Bronchus fibroblast of lung (primary cell): Measurements from ENCODE around the genes CCIN and MELK.

DNA sequence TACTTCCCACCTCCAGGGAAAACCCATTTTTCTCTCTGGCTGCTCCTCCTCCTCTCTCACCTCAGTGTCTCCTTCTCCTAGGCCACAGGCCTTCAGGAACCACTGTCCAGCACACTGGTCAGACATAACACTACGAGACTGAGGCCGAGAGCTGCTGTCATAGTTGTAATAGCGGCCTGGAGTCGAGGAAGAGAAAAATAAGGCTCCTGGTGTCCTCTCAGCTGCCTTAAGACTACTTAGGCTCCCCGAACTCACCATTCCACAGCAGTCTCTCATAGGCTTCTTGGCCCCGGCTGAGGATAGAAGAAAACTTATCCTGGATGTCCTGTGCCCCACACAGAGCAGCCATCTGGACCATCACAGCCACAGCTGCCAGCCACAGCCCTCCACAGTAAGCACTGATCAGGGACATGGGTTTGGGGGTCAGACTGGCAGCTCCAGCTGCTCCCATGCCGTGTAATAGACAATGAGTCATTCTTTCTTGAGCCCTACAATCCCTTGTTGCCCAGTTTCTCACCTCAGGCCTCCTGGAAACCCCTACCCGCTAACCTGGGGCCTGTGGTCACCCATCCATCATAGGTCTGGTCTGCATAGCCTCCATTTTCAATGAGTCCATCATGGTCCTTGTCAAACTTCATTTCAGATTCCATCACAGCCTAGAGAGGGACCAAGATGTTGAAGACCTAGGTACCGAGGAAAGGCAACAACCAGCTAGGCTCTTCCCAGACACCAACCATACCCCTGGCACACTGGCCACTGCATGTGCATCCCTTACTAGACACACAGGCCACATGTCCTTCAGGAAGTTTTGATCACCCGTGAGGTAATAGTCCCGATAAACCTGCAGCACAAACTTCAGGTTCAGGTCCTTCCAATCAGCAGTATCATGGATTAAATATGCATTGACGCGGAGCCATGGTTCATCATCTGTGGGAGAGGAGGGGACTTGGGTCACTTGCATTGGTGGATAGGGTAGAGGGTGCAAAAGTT is 5.8 kb downstream of the CREB3 start:
- RAMPAGE, long total RNA: no peak

DNA sequence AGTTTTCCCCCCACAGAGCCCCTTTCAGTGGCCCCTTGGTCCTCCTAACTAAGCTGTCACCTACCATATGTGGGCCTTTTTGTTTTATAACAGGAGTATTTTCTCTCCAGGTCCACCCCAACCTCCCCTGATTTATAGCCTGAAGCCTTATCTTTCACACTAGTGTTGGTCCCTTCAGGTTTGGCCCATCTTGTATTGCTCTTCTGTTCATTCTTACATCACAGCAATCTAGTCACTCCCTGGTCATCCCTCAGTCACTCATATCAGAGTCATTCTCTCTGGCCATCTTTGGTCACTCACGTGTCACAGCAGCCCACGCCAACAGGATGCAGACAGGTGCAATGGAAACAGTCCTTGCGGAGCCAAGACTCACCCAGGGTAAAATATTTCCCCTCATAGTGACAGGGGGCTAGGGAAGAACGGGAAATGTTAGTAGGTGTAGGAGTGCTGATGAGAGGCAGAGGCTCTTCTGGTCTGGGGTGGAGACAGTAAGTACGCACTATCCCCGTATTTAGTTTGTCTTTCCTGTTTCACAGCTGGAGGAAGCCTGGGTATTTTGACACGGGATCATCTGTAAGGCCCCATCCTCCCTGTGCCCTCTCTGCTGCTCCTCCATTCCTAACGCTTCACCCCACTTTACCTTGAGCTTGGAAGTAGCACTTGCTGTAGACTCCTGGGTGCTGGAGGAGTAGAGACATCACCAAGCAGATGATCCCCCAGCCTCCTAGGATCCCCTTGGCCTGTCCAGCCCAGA is 539 bp downstream of the MSMP start:
- RAMPAGE, long total RNA: no peak

- RAMPAGE, long total RNA: no peak
Observed at GRCh38 chr9:35756482-35757301, 2.6 kb upstream of the MSMP start.

DNA sequence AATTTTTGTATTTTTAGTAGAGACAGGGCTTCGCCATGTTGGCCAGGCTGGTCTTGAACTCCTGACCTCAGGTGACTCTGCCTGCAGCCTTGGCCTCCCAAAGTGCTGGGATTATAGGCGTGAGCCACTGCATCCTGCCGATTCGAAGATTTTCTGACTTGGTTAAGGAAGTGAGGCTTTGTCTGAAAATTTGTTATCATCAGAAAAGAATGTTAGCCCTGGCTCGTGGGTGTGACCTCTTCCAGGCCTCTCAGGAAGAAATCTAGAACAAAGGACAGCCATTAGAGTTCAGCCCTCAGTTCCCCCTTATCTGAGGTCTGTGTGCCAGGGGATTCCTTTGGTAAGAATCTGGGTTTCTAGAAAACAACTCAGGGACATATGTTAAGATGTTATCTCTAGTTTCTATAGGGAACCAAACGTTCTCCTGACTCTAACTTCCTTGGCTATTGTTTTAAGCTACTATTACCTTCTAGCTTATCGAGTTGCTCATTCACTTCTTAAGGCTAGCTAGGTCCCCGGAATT is 6.2 kb downstream of the OR2S2 start:
- RAMPAGE, long total RNA: no peak

GRCh38 chr9:36145522-36145989 is 9.0 kb downstream of the GLIPR2 start:
- RAMPAGE, long total RNA: no peak

DNA sequence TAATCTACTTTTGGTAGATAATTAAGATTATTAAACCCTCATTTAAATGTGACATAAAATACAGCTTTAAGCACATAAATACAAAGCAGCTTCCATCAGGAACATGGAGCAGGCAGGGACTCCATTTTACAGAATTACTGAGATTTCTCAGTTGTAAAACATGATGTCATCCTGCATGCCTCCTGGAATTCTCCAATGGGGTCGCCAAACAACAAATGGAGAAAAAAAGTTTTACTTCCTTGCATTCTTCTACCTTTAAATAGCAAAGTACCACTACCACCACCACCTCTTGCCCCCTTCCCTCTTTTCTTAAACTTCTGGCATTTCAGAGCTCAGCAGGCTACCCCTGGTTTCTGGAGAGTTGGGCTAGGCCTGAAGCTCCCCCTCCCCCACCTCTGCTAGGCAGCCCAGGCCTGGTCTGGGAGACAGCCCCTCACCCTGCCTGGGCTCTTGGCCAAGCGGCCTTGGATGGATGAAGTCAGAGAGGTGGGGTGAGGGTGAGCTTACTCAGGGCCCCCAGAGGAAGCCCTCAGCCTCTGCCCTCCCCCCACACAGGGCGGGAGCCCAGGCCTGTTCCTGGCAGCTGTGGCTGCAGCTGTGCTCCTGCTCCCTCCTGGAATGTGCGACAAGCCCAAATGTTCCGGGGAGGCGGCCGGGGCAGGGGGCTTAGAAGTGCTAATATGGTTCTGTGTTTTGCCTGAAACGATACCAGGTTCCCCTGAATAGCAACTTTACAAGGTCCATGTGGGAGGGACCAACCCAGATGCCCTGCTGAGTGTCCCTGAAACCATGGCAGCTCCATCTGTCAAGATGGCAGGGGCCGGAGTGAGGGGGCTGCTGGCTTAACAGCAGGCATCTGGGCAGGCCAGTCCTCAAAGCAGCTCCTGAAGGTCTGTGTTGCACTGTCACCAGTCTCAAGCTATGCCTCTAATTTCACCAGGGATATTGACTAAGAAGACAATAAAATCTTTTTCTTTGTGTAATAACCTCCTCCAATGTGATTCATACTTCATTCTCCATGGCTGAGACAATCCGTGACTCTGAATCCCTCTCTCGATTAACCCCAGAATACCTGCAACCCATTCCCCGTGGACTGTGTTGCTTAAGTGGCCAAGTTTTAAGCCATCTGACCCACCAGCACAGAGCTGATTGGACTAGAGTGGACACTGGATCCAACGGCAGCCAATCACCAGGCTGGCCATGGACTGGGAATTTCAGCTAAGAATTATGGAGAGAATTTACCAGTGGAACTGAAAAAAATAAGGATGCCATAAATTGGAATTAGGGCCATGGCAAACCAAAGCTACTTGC is 5.8 kb upstream of the CCIN start:
- RAMPAGE, long total RNA: no peak

- RAMPAGE, long total RNA: no peak
Observed at GRCh38 chr9:36169120-36169532, at the start of gene CCIN. CCIN (plus strand) TSS chr9:36169388.

- RAMPAGE, long total RNA: no peak
Observed at GRCh38 chr9:36275023-36275590, 16.9 kb upstream of the GNE start.

DNA sequence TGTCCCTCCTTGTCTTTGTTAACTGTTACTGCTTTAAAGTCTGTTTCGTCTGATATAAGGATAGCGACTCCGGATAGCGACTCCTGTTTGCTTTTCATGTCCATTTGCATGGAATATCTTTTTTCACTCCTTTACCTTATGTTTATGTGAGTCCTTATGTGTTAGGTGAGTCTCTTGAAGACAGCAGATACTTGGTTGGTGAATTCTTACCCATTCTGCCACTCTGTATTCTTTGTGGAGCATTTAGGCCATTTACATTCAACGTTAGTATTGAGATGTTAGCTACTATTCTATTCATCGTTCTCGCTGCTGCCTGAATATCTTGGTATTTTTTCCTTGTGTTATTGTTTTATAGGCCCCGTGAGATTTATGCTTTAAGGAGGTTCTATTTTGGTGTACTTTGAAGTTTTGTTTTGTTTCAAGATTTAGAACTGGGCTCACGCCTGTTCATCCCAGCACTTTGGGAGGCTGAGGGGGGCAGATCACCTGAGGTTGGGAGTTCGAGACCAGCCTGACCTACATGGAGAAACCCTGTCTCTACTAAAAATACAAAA is 14.0 kb upstream of the RNF38 start:
- RAMPAGE, long total RNA: no peak

DNA sequence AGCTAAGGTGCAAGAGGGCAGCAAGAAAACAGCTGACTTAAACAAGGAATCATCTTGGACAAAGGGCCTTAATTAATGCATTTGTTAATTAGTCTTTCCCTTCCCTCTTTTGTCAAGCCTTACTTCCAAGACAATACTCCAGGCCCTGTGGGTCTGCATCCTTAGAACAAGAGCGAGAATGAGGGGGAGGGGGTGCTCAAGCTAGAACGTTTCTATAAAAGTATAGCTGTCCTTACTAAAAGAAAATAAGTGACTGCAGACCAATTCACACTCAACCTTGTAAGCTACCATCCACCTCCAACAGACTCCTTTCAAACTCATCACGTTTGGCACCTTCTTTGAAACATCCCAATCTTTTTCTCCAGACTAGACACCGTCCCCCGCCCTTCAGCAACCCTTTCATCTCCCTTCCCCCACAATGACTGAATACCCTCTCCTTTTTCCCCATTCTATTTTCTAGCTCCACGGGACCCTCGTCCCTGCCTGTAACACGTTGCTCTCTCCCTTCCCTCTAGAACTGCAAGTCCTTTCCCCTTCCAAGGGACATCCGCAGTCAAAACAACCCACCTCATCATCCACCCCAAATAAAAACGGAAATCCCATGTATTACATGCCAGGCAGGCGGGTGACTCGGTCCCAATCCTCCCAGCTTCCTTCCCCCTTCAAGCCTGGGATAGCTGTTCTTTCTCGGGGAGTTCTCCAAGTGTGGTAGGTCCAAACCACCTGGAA is 85.8 kb upstream of the RNF38 start:
- RAMPAGE, long total RNA: no peak

- RAMPAGE, long total RNA: start-site peak on the plus strand at chr9:36572891-36572905, 260 and 92 reads in 2 replicates
Observed at GRCh38 chr9:36572621-36573454, at the start of gene MELK. MELK (plus strand) TSS chr9:36572895.

DNA sequence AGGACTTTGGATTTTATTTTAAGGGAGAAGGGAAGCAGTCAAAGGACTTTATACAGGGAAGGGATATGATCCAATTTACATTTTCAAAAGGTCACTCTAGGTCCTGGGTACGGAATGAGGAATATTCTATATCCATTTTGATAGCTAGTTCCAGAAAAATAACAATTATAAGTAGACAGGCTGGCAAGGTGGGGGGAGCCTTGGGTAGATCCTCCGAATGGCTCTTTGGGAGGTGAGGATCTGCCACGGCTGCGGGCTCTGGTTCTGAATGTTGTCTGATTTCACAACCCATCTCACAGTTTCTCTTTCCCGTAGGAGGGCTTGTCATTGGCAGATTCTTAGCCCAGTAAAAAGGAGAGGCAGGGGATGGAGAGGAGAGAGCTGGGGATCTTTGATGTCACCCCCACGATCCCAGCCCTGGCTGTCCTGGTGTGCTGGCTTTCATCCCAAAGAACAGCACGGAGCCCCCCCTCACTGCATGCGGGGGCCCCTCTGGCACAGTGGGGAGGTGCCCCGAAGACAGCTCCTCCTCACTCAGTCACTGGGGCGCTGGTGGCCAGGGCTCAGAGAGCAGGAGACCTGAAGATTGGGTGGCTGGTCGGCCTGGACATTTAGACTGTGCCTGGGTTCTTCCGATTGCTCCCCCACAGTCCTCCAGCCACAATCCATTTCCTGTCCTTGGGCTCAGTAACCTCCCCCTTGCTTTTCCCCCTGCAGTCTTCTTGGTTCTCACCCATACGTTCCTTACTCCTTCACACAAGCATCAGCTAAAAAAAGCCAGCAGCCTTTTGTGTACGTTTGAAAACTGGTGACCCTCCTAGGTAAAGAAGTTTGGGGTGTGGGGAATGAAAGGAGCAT is 207.4 kb downstream of the MELK start:
- RAMPAGE, long total RNA: no peak

DNA sequence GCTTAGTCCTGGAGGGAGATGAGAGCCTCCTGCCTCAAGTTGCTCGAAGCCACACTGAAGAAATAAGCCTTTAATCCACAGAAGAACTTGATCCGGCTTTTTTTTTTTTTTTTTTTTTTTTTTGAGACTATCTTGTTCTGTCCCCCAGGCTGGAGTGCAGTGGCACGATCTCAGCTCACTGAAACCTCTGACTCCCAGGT is 8.4 kb upstream of the PAX5 start:
- RAMPAGE, long total RNA: no peak

DNA sequence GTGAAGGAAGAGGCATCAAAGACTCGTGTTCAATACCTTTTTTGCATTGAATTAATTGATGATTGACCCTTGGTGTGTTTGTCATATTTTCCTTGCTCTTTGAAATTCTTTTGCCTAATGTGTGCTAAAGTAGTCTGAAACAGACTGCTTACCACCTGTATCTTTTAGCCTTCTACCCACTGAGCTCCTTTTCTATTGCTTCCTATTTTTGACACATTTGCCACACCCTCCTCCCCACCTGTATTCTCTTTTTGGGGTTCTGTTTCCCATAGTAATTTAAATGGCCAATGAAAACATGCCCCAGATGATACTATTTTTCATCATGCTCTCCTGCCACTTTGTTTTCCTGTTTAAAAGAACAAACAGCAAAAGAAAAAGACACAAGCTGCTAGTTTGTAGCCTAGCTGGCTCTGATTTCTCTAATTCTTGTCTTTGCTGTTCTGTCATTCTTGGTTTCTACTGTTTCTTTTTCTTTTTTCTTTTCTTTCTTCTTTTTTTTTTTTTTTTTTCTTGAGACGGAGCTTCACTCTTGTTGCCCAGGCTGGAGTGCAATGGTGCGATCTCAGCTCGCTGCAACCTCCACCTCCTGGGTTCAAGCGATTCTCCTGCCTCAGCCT is 78.6 kb downstream of the ZCCHC7 start:
- RAMPAGE, long total RNA: no peak

DNA sequence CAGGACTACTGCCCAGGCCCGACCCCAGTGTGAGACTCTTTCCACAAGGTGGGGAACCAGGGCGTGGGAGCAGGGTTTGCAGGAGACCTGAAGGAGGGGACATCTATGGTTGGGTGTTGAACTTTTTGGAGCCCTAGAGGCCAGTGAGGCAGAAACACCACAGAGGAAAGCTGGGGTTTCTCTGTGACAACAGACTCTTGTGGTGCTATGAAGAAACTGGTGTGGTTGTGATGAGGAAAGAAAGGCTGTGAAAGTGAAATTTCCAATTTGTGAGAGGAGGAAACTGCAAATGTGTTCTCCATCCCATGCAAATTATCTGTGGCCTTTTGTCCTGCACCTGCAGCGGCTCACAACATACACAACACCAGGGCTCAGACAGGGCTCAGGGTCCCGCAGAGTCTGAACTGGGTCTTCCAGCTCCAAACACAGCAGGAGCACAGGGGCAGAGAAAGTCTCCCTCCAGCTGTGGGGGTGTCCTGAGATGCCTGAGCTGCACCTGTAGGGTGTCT is 51.5 kb upstream of the GRHPR start:
- RAMPAGE, long total RNA: no peak

GRCh38 chr9:37417842-37418814 is 4.4 kb upstream of the GRHPR start:
- RAMPAGE, long total RNA: no peak

DNA sequence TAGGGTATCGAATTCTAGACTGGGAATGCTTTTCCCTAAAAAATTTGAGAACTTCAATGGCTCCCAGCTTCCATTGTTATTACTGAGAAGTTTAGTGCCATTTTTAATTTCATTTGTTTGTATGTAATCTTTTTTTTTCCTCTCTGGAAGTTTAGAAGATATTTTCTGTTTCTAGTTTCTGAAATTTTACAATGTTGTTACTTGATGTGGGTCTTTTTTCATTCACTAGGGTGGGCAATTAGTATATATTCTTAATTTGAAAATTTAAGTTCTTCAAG is 39.0 kb downstream of the FRMPD1 start:
- RAMPAGE, long total RNA: no peak

GRCh38 chr9:37903247-37904011 is 498 bp downstream of the SLC25A51 start:
- RAMPAGE, long total RNA: no peak

DNA sequence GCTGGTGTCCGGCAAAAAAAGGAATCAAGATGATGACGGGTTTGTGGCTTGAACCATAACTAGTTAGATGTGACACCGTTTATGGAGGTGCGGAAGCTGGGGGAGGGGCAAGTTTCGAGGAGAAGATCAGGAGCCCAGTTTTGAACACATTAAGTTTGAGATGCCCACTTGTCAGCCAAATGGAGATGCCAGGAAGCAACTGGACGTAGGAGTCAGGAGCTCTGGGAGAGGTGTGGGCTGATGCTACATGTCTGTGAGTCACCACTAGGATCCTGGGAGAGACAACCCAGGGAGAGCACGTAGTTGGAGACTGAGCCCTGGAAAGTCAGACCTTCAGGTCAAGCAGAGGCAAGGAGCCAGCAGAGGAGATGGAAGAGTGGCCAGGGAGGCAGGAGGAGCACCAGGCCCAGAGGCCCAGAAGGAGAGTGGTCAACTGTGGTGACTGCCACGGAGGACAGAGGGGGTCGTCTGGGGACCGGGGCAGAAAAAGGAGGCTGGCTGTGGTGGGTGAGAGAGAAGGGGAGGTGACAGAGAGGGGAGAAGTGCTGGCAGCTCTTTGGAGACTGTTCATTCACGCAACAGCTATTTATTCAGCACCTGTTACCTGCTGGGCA is 48.9 kb upstream of the SLC25A51 start:
- RAMPAGE, long total RNA: no peak

GRCh38 chr9:38084257-38084955 is 15.4 kb upstream of the SHB start:
- RAMPAGE, long total RNA: no peak